ENCODE measurements around the gene GTF3C1.

GRCh38 chr16:23873035-23873985 lies 37.5 kb downstream of the PRKCB start:
- RAMPAGE, long total RNA: no peak
- RRBS, 2 experiments: no CpG with 5 or more reads among the region's 12 CpGs
CAGE:
- cytosol, long polyA minus RNA: no peak
- cytosol, long polyA plus RNA: no peak
- long polyA plus RNA: no peak
- nucleolus, long total RNA: no peak
- nucleus, long polyA plus RNA: no peak
- nucleus, long total RNA: no peak

DNA sequence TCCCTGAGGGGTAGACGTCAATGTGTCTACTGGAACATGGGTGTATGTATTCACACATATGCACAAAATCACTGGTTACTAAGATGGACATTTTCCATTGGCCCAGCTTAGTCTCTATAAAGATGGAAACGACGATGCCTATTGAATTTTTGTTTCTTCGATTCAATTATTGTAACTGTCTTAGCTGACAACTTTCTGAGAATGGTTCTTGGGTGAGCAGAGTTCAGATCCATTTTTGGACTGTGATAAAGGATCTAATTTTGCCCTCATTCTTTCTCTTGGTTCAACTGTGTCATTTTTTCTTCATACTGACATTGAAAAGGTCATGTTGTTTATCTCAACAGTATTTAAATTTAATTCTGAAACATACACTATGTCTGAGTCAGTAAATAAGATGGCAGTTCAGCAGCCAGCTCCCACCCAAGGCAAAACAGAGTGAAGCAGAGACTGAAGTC lies 64.8 kb upstream of the CACNG3 start:
- RAMPAGE, long total RNA: no peak
- RRBS, 2 experiments: no CpG with 5 or more reads among the region's 4 CpGs
CAGE:
- cytosol, long polyA minus RNA: no peak
- cytosol, long polyA plus RNA: no peak
- long polyA plus RNA: no peak
- nucleolus, long total RNA: no peak
- nucleus, long polyA plus RNA: no peak
- nucleus, long total RNA: no peak

- RAMPAGE, long total RNA: no peak
- RRBS, 2 experiments: no CpG with 5 or more reads among the region's 10 CpGs
CAGE:
- cytosol, long polyA minus RNA: start-site peak on the plus strand at chr16:24569328-24569355, 52 reads
- cytosol, long polyA plus RNA: start-site peak on the plus strand at chr16:24569127-24569196, 22 and 29 reads in 2 replicates; start-site peak on the plus strand at chr16:24569321-24569372, 49 and 81 reads in 2 replicates
- long polyA plus RNA: start-site peak on the plus strand at chr16:24569432-24569528, 60 and 44 reads in 2 replicates
- nucleolus, long total RNA: start-site peak on the plus strand at chr16:24568960-24569543, 107 reads
- nucleus, long polyA plus RNA: no peak
- nucleus, long total RNA: no peak
These were observed 30.1 kb downstream of the RBBP6 start for GRCh38 chr16:24569113-24570177.

- RAMPAGE, long total RNA: no peak
- RRBS, 2 experiments: no CpG with 5 or more reads among the region's 7 CpGs
CAGE:
- cytosol, long polyA minus RNA: no peak
- cytosol, long polyA plus RNA: no peak
- long polyA plus RNA: no peak
- nucleolus, long total RNA: no peak
- nucleus, long polyA plus RNA: no peak
- nucleus, long total RNA: no peak
These were observed 1.3 kb downstream of the TNRC6A start for GRCh38 chr16:24730763-24731047.

DNA sequence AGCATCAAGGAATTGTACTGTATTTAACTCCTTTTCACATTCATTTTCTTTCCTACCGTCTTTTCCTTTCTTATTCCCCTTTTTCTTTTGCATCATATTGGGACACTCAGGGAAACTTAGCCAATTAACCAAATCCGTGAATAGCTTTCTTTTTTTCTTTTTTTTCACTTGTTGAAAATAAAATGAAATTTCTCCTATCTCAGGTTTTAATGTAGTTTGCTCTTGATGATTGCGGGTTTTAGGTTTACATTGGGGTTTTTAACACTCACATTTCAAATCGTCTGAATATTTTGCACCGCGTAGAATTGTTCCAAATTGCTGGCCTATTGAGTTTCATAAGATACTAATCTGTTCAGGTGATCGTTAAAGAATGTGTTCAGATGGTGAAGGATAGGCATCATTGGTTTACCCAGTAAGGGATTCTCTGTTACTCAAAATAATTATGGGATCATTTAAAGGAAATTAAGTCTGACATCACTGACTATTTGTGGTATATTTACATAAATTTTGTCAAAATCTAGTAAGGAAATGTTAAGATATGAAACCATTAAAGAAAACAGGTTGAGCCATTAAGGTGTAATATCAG lies 1.7 kb downstream of the TNRC6A start:
- RAMPAGE, long total RNA: no peak
- RRBS, 2 experiments: no CpG with 5 or more reads among the region's 7 CpGs
CAGE:
- cytosol, long polyA minus RNA: no peak
- cytosol, long polyA plus RNA: no peak
- long polyA plus RNA: no peak
- nucleolus, long total RNA: no peak
- nucleus, long polyA plus RNA: no peak
- nucleus, long total RNA: no peak

GRCh38 chr16:24769694-24770665 lies 40.5 kb downstream of the TNRC6A start:
- RAMPAGE, long total RNA: no peak
- RRBS, 2 experiments: no CpG with 5 or more reads among the region's 9 CpGs
CAGE:
- cytosol, long polyA minus RNA: no peak
- cytosol, long polyA plus RNA: no peak
- long polyA plus RNA: no peak
- nucleolus, long total RNA: no peak
- nucleus, long polyA plus RNA: no peak
- nucleus, long total RNA: no peak

DNA sequence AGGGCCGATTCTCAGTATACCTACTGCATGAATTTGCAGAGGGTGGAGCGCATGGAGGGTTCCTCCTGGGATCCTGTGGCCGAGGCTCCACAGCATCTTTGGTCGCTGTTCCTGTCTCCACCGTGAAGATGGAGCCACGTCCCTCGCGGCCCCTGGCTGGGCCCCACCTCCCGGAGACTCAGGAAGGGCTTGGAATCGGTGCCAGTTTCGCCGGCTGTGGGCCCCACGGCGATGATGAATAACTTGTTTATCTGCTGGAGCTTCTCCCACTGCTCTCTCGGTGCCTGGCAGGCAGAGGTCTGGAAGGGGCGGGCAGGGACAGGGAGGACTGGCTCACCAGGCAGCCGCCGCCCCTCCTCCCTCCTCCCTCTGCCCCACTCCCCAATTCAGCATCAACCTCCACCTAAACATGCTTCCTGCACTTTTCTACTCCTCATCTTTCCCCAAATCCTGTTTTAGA lies 8.1 kb downstream of the SLC5A11 start:
- RAMPAGE, long total RNA: no peak
- RRBS, 2 experiments: no CpG with 5 or more reads among the region's 18 CpGs
CAGE:
- cytosol, long polyA minus RNA: no peak
- cytosol, long polyA plus RNA: no peak
- long polyA plus RNA: no peak
- nucleolus, long total RNA: no peak
- nucleus, long polyA plus RNA: no peak
- nucleus, long total RNA: no peak

- RAMPAGE, long total RNA: no peak
- RRBS, 2 experiments: no CpG with 5 or more reads among the region's 16 CpGs
CAGE:
- cytosol, long polyA minus RNA: start-site peak on the minus strand at chr16:24958269-24958281, 55 reads; start-site peak on the minus strand at chr16:24958400-24958430, 85 reads; start-site peak on the minus strand at chr16:24958843-24958853, 33 reads
- cytosol, long polyA plus RNA: no peak
- long polyA plus RNA: no peak
- nucleolus, long total RNA: no peak
- nucleus, long polyA plus RNA: no peak
- nucleus, long total RNA: no peak
These were observed 56.8 kb downstream of the ARHGAP17 start for GRCh38 chr16:24958020-24959196.

GRCh38 chr16:25014165-25015201 lies 686 bp downstream of the ARHGAP17 start:
- RAMPAGE, long total RNA: no peak
- RRBS, 2 experiments: 1% methylated on average over 38 to 44 of the region's 65 CpGs
CAGE:
- cytosol, long polyA minus RNA: no peak
- cytosol, long polyA plus RNA: no peak
- long polyA plus RNA: no peak
- nucleolus, long total RNA: no peak
- nucleus, long polyA plus RNA: no peak
- nucleus, long total RNA: no peak

GRCh38 chr16:27339898-27340503 lies 26.2 kb downstream of the IL4R start:
- RAMPAGE, long total RNA: no peak
- RRBS, 2 experiments: no CpG with 5 or more reads among the region's 9 CpGs
CAGE:
- cytosol, long polyA minus RNA: no peak
- cytosol, long polyA plus RNA: no peak
- long polyA plus RNA: no peak
- nucleolus, long total RNA: no peak
- nucleus, long polyA plus RNA: no peak
- nucleus, long total RNA: no peak

GRCh38 chr16:27347902-27348612 lies 34.3 kb downstream of the IL4R start:
- RAMPAGE, long total RNA: no peak
- RRBS, 2 experiments: no CpG with 5 or more reads among the region's 7 CpGs
CAGE:
- cytosol, long polyA minus RNA: no peak
- cytosol, long polyA plus RNA: no peak
- long polyA plus RNA: no peak
- nucleolus, long total RNA: no peak
- nucleus, long polyA plus RNA: no peak
- nucleus, long total RNA: no peak

- RAMPAGE, long total RNA: no peak
- RRBS, 2 experiments: no CpG with 5 or more reads among the region's 4 CpGs
CAGE:
- cytosol, long polyA minus RNA: no peak
- cytosol, long polyA plus RNA: no peak
- long polyA plus RNA: no peak
- nucleolus, long total RNA: no peak
- nucleus, long polyA plus RNA: no peak
- nucleus, long total RNA: no peak
These were observed 35.6 kb upstream of the IL21R start for GRCh38 chr16:27366348-27366750.

DNA sequence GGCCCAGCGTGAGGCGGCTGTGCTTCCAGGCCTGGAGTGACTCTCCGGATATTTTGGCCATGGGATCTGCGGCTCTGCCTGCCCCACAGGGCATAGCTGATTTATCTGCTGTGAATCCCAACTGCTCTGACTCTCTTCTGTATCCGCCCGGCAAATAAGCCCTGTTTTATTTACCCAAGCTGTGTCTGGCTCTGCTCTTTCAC lies 33.4 kb downstream of the GTF3C1 start:
- RAMPAGE, long total RNA: no peak
- RRBS, 2 experiments: 99% methylated on average over 4 of the region's 6 CpGs; no CpG with 5 or more reads in 1 of the 2 experiments
CAGE:
- cytosol, long polyA minus RNA: no peak
- cytosol, long polyA plus RNA: no peak
- long polyA plus RNA: no peak
- nucleolus, long total RNA: no peak
- nucleus, long polyA plus RNA: no peak
- nucleus, long total RNA: no peak

GRCh38 chr16:27549261-27550251 lies at the start of gene GTF3C1:
GTF3C1 (minus strand) TSS chr16:27549913.
- RAMPAGE, long total RNA: start-site peak on the minus strand at chr16:27549896-27549918, 663 and 633 reads in 2 replicates; start-site peak on the plus strand at chr16:27550133-27550167, 105 and 73 reads in 2 replicates
- RRBS, 2 experiments: 2% methylated on average over 49 to 50 of the region's 74 CpGs
CAGE:
- cytosol, long polyA minus RNA: start-site peak on the minus strand at chr16:27549888-27549900, 284 reads
- cytosol, long polyA plus RNA: start-site peak on the minus strand at chr16:27549893-27549904, 104 and 473 reads in 2 replicates; start-site peak on the plus strand at chr16:27550144-27550161, 23 and 110 reads in 2 replicates
- long polyA plus RNA: start-site peak on the minus strand at chr16:27549896-27549904, 310 and 585 reads in 2 replicates
- nucleolus, long total RNA: start-site peak on the minus strand at chr16:27549893-27549901, 171 reads
- nucleus, long polyA plus RNA: start-site peak on the minus strand at chr16:27549896-27549906, 391 and 554 reads in 2 replicates
- nucleus, long total RNA: no peak

DNA sequence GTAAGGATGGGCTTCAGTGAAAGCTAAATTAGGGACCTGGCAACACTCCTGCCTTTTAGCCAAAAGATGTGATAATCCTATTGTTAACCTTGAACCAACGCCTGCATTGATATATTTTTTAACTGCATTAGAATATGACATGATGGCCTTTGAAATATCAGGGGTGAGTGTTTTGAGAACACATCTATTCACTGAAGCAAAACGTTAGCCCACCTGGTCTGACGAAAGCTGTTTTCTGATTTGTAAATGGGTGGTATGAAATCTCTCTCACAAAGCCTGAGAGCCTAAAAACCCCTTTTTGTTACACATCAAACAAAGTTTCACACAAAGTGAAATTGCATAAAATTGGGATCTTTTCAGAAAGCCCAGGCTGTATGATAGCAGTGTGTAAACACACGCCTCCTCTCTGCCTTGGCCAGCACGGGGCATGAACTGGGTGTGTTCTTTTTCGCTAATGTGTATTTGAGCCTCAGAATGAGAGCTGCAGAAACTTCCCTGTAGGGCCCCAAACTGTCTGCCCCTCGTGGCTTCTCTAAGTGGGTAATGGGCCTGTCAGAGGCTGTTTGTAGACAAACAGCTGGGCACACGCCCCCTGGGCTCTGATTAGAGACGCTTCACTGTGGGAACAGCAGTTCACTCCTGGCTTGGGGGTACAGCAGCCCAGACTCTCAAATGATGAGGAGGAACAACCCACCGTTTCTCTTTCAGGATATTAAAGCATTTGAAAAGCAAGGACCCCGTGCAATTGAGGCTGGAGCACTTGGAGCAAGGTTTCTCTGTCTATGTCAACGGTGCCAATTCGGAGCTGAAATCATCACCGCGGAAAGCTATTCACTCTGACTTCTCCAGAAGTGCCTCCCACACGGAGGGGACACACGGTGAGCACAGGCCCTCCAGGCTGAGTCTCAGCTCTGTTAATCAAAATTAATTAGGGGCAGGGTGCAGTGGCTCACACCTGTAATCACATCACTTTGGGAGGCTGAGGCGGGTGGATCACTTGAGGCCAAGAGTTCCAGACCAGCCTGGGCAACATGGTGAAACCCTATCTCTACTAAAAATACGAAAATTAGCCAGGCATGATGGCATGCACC lies 78.4 kb downstream of the KATNIP start:
- RAMPAGE, long total RNA: no peak
- RRBS, 2 experiments: no CpG with 5 or more reads among the region's 19 CpGs
CAGE:
- cytosol, long polyA minus RNA: no peak
- cytosol, long polyA plus RNA: no peak
- long polyA plus RNA: no peak
- nucleolus, long total RNA: no peak
- nucleus, long polyA plus RNA: no peak
- nucleus, long total RNA: no peak

DNA sequence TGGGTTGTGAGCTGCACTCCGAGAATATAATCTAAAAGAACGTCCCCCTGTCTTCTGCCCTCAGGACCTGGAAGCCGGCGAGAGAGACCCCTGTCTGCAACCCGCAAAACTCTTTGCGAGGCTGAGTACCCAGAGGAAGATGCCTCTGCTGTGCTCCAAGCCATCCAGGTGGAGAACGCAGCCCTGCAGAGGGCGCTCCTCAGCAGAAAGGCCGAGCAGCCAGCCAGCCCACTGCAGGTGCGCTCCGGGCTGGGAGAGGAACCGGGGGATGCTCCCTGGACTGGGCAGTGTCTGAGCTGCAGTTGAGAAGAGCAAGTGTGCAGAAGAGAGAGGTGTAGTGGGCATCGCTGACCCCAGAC lies 148.3 kb downstream of the KATNIP start:
- RAMPAGE, long total RNA: no peak
- RRBS, 2 experiments: no CpG with 5 or more reads among the region's 13 CpGs
CAGE:
- cytosol, long polyA minus RNA: no peak
- cytosol, long polyA plus RNA: no peak
- long polyA plus RNA: no peak
- nucleolus, long total RNA: no peak
- nucleus, long polyA plus RNA: no peak
- nucleus, long total RNA: no peak

- RAMPAGE, long total RNA: no peak
- RRBS, 2 experiments: no CpG with 5 or more reads among the region's 9 CpGs
CAGE:
- cytosol, long polyA minus RNA: no peak
- cytosol, long polyA plus RNA: no peak
- long polyA plus RNA: no peak
- nucleolus, long total RNA: no peak
- nucleus, long polyA plus RNA: no peak
- nucleus, long total RNA: no peak
These were observed 43.9 kb upstream of the GSG1L start for GRCh38 chr16:28107272-28107895.

DNA sequence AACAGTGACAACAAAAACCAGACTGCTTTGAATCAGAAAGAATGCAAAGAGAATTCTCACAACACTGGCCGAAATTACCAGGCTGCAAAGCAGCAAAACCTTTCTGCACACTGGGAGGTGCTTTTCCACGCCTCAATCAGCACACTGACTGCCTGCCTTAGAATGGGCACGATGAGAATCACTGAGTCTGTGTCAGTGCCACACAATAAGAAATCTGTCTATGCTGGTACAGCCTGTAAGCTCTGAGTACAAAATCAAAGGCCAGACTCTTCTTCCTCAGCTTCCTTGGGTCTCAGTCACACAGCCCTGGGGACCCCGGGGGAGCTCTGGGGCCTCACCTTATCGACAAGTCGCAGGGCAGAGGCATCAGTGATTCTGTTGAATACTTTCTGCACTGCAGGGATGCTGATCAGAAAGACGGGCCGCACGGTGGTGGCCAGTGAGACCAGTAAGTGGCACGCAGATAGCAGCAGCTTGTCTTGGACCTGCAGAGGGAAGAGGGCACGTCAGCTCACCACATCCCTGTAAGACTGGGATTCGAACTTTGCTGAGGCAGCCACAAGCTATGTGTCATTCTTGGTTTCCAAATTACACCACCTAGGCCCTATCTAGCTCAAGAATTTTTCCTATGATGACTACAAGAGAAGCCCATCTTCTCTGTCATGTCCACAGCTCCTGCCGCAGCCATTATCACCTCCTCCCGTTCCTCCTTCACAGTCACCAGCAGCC lies 49.2 kb upstream of the GSG1L start:
- RAMPAGE, long total RNA: no peak
- RRBS, 2 experiments: no CpG with 5 or more reads among the region's 14 CpGs
CAGE:
- cytosol, long polyA minus RNA: no peak
- cytosol, long polyA plus RNA: no peak
- long polyA plus RNA: no peak
- nucleolus, long total RNA: no peak
- nucleus, long polyA plus RNA: no peak
- nucleus, long total RNA: no peak

DNA sequence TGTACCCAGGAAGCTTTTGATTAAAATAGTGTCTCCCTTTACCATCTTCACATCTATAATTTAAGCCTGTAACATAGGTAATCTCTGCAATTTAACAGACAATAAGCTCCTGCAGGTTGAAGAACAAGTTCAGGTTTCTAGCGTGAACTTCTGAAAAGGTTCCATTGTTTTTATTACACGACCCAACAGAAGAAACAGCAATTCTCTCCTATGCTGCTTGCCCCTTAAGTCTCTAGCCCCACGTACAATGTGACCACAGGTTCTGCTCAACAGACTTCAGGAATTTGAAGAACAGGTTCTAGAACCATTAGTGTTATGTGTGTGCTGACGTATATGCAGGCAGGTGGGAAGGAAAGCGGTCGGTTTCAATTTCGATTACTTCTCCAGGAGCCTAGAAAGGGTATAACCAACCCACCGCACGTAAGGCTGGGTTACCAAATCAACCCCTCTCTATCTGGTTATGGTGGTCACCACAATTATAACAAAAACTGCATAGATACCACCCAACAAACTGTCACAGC lies 39.5 kb downstream of the XPO6 start:
- RAMPAGE, long total RNA: no peak
- RRBS, 2 experiments: no CpG with 5 or more reads among the region's 9 CpGs
CAGE:
- cytosol, long polyA minus RNA: no peak
- cytosol, long polyA plus RNA: no peak
- long polyA plus RNA: no peak
- nucleolus, long total RNA: no peak
- nucleus, long polyA plus RNA: no peak
- nucleus, long total RNA: no peak

DNA sequence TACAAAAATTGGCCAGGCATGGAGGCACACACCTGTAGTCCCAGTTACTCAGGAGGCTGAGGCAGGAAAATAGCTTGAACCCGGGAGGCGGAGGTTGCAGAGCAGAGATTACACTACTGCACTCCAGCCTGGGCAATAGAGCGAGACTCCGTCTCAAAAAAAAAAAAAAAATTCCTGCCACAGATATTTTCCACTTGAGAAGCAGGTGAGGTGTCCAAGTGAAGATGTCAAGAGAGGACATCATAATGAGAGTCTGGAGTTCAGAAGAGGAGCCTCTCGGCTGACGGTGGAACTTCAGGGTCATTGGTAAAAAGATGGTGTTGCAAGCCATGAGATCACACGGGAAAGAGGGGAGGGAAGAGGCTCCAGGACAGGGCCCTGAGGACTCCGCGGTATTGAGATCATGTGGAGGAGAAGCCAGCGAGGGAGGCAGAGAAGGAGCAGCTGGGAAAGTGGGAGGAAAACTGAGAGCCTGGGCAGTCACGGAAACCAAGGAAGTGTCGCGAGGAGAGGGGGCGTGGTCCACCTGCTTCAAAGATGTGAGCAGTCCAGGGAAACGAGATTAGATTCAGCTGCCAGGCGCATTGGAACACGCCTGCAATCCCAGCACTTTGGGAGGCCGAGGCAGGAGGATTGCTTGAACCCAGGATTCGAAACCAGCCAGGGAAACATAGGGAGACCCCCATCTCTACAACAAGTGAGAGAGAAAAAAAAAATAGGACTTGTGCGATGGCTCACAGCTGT lies 27.7 kb upstream of the SBK1 start:
- RAMPAGE, long total RNA: no peak
- RRBS, 2 experiments: no CpG with 5 or more reads among the region's 20 CpGs
CAGE:
- cytosol, long polyA minus RNA: no peak
- cytosol, long polyA plus RNA: no peak
- long polyA plus RNA: no peak
- nucleolus, long total RNA: no peak
- nucleus, long polyA plus RNA: no peak
- nucleus, long total RNA: no peak

Measured in GM12878 (cell line).